ENCODE data around the gene SUSD1.

GRCh38 chr9:111423643-111424482 is 60.3 kb downstream of the ECPAS start:
- RRBS, 2 experiments, result no CpG with 5 or more reads among the region's 2 CpGs

GRCh38 chr9:111610656-111611275 is 11.3 kb upstream of the PTGR1 start:
- RRBS, 2 experiments, result no CpG with 5 or more reads among the region's 9 CpGs

DNA sequence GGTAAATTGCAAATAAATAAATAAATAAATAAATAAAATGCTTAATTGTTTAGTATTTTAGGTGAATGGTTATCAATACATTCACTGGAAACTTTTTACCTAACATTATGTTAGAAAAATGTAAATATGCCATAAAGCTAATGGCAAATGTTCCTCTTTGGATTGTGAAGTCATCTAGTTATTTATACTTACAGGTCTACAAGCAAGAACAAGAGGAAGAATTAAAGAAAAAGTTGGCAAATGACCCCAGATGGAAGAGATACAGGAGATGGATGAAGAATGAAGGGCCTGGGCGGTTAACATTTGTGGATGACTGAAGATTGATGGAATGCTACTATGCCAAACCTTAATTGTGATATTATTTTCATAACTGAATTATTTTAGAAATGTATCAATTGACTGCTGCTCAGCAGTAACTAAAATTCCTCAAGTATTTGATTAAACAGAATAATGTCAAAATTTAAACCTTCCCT is 8.5 kb upstream of the GNG10 start:
- RRBS, 2 experiments, result no CpG with 5 or more reads among the region's 1 CpG

GRCh38 chr9:111662771-111662899 is 1.2 kb downstream of the GNG10 start:
- RRBS, 2 experiments, result no CpG with 5 or more reads among the region's 1 CpG

DNA sequence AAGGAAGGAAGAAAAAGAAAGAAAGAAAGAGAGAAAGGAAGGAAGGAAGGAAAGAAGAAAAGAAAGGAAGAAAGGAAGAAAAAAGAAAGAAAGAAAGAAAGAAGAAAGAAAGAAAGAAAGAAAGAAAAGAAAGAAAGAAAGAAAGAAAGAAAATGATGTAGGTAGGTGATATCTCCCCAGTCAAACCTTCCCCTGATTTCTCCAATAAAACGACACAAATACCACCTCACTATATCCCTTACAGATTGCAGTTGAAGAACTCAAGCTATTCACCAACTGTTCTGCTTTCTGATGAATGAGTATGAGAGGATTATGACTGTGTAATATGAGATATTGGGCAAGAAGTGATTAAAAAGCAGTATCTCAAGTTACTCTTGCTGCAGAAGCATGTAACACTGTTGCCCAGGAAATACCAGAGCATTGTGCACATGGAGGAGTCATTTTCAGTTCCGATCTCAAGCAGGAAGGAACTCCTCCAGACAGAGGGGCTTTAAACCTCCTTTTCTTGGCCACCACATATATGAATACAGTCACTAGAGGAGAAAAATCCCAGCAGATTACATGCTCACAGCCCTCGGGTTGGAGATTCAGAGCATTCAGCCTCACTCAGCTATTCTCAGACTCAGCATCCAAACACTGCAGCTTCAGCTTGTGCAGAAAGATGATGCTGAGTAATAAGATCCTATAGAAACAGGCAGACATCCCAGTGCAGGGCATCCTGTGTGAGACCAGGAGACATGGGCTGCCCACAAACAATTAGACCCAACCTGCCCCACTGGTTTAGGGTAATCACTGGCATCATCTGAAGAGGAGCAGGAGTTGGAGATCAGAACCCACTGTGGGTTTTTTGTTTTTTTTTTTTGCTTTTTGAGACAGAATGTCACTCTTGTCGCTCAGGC is 61.5 kb downstream of the UGCG start:
- RRBS, 2 experiments, result no CpG with 5 or more reads among the region's 4 CpGs

DNA sequence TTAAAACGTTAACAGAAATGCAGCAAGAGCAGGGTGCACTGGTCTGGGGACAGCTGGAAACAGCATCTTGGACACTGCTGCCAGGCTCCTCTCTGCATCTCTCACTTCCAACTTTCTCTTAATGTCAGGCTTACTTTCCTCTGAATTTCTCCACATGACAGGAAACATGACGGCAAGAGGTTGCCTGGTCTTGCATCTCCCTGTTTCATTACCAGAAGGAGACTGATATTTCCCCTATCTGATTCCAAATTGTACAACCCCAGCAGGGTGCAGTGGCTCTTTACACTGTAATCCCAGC is 101.5 kb downstream of the UGCG start:
- RRBS, 2 experiments, result no CpG with 5 or more reads among the region's 2 CpGs

GRCh38 chr9:112028435-112028886 is 131.8 kb downstream of the UGCG start:
- RRBS, 2 experiments, result no CpG with 5 or more reads among the region's 9 CpGs

- RRBS, 2 experiments, result no CpG with 5 or more reads among the region's 9 CpGs
Measured at GRCh38 chr9:112041579-112042386, 133.3 kb downstream of the SUSD1 start.

DNA sequence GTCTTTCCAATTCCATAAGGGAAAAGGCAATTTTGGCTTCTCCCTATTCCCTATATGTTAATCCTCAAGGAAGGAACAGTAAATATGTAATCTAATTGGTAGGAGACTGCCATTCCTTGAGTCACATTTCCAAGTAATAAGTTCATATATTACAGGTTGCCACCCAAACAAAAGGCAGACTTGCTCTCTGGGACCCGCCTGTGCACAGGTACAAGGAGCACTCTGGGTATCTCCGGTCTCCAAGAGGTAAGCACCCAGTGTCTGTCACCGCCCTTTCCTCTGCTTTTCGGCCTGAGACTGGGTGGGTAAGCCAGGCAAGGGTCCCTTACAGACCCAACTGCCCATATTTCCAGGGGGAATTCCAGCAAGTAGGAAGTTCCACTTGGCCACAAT is 82.0 kb downstream of the SUSD1 start:
- RRBS, 2 experiments, result no CpG with 5 or more reads among the region's 4 CpGs

DNA sequence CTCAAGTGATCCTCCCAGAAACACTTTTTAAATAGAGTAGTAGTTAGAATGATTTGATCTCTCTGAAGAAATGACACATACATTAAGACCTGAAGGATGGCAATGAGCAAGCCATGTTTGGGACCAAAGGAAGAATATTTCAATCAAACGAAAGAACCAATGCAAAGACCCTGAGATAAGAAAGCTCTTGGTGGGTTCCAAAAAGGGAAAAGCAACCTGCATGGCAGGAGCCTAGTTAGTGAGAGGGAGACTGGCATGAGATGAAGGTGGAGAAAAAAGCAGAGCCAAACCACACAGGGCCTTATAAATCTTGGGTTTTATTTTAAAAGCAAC is 46.5 kb downstream of the SUSD1 start:
- RRBS, 2 experiments, result no CpG with 5 or more reads among the region's 1 CpG

DNA sequence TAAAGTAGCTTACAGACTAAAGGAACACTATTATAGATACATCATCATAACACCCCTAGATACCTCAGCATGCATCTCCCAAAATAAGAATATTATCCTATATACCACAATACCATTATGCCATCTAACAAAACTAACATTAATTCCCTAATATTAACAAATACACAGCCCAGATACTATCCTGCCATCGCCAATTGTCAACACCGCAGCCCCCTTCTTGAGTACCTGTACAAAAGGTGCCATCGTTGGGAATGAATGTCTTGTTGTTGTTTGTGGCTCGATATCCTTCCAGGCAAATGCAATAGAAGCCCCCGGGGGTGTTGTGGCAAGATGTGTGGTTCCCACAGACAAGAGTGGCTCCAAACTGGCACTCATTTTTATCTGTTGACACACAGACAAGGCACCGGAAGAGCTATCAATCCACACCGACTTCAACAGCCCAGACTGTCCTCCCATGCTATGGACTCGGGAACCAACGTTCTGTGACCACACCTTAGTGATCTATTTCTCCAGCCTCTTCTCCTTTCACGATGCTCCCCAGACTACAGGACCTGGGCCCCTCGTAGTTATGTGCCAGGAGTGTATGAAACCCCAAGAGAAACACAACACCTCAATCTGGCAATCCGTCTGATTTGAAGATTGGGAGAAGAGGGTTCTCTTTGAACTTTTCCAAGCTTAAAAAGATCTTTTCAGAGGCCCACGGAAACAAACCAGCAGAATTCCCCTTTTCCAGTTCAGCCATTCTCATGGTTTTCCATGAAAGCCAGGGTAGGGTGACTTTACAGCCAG is 25.9 kb downstream of the SUSD1 start:
- RRBS, 2 experiments, result 94 to 95% methylated on average over 2 of the region's 13 CpGs

DNA sequence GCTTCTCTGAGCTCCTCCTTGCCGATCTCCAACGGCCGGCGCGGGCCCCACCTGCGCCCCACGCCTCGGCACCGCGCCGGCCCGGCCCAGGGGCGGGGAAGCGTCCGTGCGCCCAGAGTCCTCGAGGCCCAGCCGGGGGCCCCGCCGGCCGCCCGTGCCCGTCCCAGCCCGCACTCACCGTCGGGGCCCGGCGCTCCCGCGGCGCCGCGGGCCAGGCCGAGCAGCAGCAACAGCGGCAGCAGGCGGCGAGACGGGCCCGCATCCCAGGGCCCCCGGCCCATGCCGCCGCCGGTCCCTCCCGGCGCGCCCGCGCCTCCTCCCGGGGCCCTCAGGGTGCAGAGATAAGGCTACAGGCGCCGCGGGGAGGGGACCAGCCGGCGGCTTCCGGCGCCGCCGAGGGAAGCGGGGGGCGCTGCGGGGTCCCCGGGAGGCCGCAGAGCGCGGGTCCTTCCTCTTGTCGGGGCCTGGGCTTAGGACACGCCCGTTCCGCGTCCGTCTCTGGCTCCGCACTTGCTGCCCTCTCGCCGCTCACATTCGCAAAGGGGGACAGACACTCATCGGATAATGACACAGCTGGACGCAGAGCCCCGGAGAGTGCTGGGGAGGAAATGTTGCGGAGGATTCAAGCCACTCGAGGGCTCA is at the start of gene SUSD1:
Gene SUSD1, minus strand, starts transcription at position 343 of the 642 bp plus-strand sequence.
- RRBS, 2 experiments, result 2 to 5% methylated on average over 53 of the region's 80 CpGs

DNA sequence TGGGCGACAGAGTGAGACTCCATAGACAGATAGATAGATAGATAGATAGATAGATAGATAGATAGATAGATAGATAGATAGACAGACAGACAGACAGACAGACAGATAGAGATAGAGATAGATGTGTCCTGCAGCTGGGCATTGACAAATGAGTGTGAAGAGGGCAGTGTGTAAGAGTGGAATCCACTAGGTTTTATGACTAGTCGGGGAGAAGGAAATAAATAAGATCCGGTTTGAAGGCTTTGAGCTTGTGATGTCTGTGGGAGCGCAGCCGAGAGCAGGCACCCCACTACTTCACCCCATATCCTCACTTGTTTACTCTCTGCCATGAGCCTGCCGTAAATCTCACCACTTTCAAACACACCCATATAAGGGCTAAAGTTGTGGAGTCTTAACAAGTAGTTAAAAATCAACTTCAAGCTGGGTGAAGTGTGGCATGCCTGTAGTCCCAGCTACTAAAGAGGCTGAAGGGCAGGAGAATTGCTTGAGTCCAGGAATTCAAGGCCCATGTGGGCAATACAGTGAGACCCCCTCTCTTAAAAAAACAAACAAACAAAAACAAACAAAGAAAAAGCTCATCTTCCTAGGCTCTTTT is 1.5 kb upstream of the SUSD1 start:
- RRBS, 2 experiments, result no CpG with 5 or more reads among the region's 6 CpGs

- RRBS, 2 experiments, result no CpG with 5 or more reads among the region's 2 CpGs
Measured at GRCh38 chr9:112179795-112180094, 4.6 kb upstream of the SUSD1 start.

DNA sequence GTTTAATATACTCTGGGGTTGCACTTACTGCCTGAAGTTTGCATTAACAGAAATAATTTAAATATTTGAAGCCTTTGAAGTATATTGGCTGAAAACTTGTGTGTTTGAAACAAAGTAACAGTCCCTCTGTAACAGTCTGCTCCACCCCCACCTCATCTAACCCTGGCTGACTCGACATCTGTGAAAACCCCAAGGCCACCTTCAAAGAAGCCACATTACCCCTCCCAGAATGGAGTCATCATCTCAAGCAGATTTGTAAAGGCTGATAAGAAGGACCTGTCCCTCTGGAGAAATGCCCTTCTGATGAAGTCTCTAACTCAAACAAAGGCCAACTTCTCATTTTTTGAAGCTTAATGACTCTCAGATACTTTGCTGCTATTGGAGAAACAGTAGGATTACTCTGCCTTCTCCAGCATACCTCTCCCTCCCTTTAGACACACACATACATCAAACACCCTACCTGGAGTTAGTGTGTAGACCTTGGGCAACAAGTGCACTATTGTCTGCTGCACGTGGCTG is 5.2 kb upstream of the SUSD1 start:
- RRBS, 2 experiments, result no CpG with 5 or more reads among the region's 2 CpGs

- RRBS, 2 experiments, result no CpG with 5 or more reads among the region's 1 CpG
Measured at GRCh38 chr9:112352171-112352501, 18.7 kb upstream of the PTBP3 start.

GRCh38 chr9:112487335-112488055 is 868 bp downstream of the KIAA1958 start:
- RRBS, 2 experiments, result no CpG with 5 or more reads among the region's 40 CpGs

DNA sequence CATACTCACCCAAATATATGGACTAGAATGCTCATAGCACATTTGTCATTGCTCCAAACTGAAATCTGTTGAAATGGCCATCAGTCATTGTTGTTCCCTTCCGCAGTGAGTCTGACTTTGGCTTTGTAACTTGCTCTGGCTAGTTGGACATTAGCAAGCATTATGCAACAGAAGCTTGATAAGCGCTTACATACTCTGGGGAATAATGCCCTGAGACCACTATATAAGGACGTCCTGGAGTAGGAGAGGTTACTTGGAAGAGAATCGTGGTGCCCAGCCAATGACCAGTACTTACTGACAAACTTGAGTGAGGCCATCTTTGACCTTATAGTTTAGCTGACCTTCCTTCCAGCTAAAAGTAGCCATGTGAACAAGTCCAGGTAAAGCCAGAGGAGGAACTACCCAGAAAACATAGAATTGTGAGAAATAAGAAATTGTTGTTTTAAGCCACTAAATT is 9.1 kb downstream of the KIAA1958 start:
- RRBS, 2 experiments, result no CpG with 5 or more reads among the region's 4 CpGs

DNA sequence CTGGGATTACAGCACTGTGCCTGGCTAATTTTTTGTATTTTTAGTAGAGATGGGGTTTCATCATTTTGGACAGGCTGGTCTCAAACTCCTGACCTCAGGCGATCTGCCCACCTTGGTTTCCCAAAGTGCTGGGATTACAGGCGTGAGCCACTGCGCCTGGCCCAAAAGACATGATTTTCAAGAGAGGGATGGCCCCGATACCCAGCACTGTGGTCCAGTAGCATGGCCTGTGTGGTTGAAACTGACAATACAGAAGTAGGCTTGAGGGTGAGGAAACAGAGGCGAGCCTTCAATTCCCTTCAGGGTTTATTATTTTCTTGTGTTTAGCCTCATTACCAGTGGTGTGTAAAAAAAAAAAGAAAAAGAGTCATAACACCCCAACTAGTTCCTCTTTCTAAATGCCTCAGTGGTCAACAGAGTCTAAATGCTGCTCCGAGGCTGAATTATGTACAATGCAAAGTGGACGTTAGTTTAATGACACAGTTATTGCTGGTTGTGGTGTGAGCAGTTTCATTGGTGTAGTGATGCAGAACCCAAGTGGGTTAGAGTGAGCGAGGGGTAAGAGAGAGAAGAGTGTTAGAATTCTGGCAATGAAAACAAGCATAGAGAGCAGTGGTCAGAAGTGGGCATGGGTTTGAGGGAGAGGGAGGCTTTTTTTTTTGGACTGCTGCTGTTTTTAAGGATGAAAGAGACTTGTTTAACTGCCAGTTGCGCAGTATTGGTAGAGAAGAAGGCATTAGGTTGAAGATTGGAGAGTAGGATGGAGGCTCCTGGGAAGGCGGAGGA is 58.9 kb downstream of the SNX30 start:
- RRBS, 2 experiments, result no CpG with 5 or more reads among the region's 10 CpGs